ENCODE measurements around the genes PARVG, PHF21B and WNT7B.

GRCh38 chr22:44171486-44172010 lies 9.2 kb upstream of the PARVG start:
- PRO-cap = no peak
- RAMPAGE, long total RNA, 3 experiments = no peak in any of the 3 experiments

DNA sequence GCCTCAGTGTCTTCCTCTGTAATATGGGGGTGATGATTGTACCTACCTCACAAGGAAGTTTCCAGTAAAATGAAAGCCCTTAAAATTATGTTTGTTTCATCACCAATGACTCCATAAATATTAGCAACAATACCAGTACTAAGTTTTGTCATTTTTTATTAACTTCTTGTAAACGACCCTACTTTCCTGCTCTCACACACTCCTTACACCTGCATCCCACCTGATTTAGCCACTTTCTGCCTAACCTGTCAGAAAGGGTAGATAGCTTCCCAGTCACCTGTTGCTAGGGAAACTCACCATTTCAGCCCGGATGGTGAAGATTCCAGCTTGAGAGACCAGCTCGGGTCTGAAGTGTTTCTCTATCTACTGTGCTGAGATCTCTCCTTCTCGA lies at the start of gene PARVG:
TSS of gene PARVG (plus strand) at position 325 of the 391 bp plus-strand sequence.
- PRO-cap = no peak
- RAMPAGE, long total RNA, 3 experiments = no peak in any of the 3 experiments

DNA sequence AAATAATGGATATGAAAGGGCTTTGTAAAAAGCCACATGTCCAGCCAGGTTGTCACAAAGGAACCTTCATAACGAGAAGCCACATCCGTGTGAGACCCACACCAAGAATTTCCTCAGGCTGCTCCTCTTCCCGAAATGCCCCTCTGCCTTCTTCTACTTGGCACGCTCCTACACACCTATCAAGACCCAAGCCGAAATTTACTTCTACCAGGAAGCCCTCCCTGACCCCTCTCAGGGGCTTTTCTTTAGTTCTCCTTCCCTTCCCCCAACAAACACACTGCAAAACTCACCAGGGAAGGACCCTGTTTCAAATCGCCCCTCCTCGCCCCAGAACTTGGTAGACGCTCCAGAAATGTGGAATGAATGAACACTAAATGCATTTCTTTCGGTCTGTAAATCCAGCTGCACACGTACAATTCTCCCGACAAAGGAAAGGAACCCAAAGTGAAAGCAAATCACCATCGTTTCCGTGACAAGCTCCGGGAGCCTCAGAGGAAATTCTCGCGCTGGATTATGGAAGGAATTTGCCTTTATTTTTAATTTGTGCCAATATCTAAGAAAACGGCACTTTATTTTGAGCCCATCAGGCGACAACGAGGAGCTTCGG lies 13.1 kb upstream of the SHISAL1 start:
- PRO-cap = no peak
- RAMPAGE, long total RNA, 3 experiments = no peak in any of the 3 experiments

DNA sequence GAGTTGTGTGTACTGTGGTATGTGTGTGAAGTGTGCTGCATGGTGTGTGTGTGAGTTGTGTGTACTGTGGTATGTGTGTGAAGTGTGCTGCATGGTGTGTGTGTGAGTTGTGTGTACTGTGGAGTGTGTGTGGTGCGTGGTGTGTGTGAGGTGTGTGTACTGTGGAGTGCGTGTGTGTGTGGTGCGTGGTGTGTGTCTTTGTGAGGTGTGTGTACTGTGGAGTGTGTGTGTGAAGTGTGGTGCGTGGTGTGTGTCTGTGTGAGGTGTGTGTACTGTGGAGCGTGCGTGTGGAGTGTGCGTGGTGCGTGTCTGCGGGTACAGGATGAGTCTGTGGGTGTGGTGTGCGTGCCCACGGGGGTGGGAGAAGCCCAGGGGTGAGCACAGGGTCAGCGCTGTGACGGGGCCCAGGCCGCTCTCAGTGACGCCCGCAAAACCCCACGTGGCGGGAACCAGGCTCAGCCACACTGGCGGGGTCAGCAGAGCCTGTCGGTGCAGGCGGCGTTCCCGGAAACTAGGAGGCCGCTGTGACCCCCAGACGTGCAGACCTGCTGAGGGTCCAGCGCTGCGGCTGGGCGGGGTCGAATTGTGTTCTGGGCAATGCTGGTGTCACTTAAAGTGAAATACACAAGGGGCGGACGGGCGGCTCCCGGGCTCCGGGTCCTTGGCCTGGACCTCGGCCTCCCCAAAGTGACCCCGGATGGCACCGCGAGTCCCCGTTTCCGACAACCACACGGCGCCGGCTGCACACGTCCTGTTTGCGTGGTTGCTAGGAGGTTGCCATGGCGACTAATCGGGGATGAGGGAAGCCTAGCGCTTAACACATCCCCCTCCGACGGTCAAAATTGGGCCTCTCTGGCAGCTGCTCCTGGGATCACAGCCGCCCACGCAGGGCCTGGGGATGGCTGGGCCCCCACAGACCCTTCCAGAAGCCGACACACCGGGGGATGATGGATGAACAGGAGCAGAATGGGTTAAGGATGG lies 81.9 kb upstream of the PRR5 start:
- PRO-cap = no peak
- RAMPAGE, long total RNA, 3 experiments = no peak in any of the 3 experiments

DNA sequence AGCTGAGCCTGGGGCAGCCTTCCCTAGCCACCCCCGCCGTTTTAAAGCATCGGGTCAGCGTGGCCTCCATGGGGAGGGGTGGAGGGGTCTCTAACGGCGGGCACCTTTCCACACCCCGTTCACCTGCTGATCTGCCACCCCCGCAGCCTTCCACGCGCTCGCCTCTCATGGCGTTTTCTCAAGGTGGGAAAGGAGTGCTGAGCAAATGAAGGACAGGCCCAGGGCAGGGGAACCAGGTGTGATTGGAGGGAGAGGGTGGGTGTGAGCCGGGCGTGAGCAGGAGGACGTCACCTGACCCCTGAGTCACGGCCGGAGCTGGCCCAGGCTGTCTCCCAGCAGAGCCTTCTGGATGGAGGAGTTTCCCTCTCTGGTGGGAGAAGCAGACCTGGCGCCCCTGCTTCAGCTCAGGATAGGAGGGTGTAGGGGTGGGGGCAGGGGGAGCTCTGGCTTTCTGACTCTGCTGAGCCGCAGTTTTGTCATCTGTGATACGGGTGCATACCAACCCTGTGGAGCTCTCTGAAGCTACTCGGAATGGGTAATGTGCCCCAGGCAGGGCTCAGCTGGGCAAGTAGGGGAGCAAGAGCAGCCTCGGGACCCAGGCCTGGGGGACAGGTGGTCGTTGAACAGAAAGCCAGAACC lies 14.0 kb upstream of the ARHGAP8 start:
- PRO-cap = no peak
- RAMPAGE, long total RNA, 3 experiments = no peak in any of the 3 experiments

GRCh38 chr22:44869791-44870424 lies 117.5 kb downstream of the ARHGAP8 start:
- PRO-cap = no peak
- RAMPAGE, long total RNA, 3 experiments = no peak in any of the 3 experiments

DNA sequence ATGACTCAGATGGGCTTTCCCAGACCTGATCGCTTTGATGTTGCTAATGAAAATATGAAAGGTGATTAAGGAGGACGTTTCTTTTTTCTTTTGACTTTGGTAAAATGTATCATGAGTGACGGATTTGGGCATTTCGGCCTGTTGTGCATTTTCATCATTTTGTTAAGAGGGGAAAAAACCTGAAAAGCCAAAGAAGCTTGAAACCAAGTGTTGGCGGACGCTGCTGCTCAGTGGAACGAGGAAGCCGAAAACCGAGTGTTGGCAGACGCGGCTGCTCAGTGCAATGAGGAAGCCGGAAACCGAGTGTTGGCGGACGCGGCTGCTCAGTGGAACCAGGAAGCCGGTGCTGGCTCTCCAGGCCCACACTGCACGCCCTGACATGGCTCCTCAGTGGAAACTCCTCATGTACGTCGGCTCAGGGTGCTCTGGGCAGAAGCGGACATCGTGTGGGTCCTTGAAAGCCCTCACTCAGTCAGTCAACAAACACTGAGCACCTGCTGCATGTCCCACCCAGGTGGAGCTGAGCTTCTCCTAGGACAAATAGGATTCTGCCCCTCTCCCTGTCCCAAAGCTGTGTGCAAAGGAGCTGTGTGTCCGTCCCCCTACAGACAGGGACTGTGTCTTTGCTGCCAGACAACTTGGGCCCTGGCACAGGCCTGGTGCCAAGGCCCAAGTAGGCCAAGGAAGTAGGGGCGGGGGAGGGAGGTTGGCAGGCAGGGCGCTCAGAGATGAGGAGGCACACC lies 37.4 kb downstream of the PHF21B start:
- PRO-cap = no peak
- RAMPAGE, long total RNA, 3 experiments = no peak in any of the 3 experiments

GRCh38 chr22:45009379-45010285 lies at the start of gene PHF21B:
Gene PHF21B, minus strand, starts transcription at chr22:45010005.
- PRO-cap = bidirectional peak, plus-strand start at chr22:45010130, minus-strand start at chr22:45009904
- RAMPAGE, long total RNA, 3 experiments = no peak in any of the 3 experiments

GRCh38 chr22:45248467-45249236 lies 8.0 kb upstream of the KIAA0930 start:
- PRO-cap = no peak
- RAMPAGE, long total RNA, 3 experiments = no peak in any of the 3 experiments

GRCh38 chr22:45272555-45272754 lies 12.3 kb upstream of the UPK3A start:
- PRO-cap = no peak
- RAMPAGE, long total RNA, 3 experiments = no peak in any of the 3 experiments

DNA sequence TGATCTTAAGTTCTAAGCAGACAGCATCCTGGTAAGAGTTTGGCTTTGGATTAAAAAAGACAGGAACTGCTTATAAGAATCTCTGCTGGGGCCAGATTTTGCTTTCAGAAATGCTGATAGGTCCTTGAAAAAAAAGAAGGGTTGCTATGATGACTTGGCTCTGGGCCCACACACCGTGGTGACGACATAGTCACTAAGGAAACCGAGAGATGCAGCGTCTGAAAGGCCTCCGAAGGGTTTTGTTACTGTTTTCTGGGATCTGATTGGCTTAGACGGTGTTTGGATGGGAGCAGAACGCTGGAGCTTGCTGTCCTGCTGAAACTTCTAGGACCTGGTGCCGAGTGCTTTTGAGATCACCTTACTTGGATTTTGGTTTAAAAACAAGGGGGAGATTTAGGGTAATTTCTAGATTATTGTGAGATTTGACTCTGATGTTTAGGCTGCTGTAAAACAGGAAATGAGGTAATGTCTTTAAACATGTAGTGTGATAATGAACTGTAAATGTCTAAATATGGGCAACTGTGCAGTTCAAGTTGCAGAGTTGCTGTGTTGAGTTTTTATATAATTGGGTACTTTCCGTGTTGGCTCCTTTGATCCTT lies 8.5 kb downstream of the FAM118A start:
- PRO-cap = unidirectional peak, plus-strand start at position 271 of the sequence
- RAMPAGE, long total RNA, 3 experiments = no peak in any of the 3 experiments

DNA sequence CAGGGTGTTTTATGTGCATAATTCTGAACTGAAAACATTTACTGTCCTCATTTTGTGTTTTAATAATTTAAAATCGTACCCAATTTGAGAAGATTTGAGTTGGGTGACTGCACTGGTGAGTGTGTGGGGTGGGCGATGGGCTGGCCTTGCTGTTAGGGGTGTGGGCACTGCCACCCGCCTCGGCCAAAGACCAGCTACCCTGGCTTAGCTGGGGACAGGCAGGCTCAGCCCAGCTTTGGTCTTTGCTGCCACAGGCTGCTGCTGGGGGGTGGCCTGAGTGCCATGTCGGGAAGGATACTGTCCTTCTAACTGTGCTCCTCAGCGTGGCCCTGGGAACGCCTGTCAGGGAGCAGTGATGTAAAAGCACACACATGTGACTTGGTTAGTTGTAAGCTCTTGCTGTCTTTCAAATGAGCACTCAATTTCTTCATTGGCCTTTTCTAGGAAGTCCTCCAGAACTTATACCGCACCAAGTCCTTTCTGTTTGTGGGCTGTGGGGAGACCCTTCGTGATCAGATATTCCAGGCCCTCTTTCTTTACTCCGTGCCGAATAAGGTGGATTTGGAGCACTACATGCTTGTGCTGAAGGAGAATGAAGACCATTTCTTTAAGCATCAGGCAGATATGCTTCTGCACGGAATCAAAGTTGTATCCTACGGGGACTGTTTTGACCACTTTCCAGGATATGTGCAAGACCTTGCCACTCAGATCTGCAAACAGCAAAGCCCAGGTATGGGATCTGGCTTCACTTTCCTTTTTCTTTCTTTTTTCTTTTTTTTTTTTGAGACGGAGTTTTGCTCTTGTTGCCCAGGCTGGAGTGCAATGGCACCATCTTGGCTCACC lies 22.5 kb downstream of the FAM118A start:
- PRO-cap = bidirectional peak, plus-strand start at position 446 of the sequence, minus-strand start at position 307 of the sequence
- RAMPAGE, long total RNA, 3 experiments = no peak in any of the 3 experiments

- PRO-cap = no peak
- RAMPAGE, long total RNA, 3 experiments = no peak in any of the 3 experiments
Measured at GRCh38 chr22:45497894-45498347, 4.8 kb upstream of the FBLN1 start.

- PRO-cap = no peak
- RAMPAGE, long total RNA, 3 experiments = no peak in any of the 3 experiments
Measured at GRCh38 chr22:45503087-45503667, 494 bp downstream of the FBLN1 start.

DNA sequence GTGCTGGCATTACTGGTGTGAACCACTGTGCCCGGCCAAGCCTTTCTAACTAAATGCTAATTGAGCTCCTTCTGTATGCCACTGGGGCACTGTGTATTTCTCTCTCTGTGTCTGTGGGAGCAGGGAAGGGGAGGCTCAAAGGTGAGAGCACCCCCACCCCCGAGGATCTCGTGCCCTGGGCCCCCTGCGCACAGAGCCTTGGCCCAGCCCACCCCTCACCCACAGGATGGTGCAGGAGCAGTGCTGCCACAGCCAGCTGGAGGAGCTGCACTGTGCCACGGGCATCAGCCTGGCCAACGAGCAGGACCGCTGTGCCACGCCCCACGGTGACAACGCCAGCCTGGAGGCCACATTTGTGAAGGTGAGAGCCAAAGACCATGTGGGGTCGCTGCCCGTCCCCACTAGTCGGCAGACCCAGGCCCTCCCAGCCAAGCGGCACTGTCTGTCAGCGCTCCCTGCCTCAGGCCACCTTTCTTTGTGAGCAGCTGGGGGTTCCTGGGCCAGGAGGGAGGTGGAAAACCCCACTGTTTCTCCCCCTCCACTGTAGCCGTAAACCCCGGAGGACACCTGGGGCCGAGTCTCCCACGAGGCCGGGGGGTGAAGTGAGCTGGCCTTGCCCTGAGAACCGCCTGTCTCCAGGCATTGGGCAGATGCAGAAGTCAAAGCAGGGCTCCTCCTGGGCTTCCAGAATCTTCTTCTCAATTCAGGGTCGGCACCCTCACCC lies 22.8 kb downstream of the FBLN1 start:
- PRO-cap = no peak
- RAMPAGE, long total RNA, 3 experiments = no peak in any of the 3 experiments

- PRO-cap = no peak
- RAMPAGE, long total RNA, 3 experiments = no peak in any of the 3 experiments
Measured at GRCh38 chr22:45548895-45549790, 46.5 kb downstream of the FBLN1 start.

- PRO-cap = no peak
- RAMPAGE, long total RNA, 3 experiments = no peak in any of the 3 experiments
Measured at GRCh38 chr22:45554063-45554511, 51.4 kb downstream of the FBLN1 start.

- PRO-cap = no peak
- RAMPAGE, long total RNA, 3 experiments = no peak in any of the 3 experiments
Measured at GRCh38 chr22:45769012-45769498, 97.4 kb downstream of the ATXN10 start.

- PRO-cap = no peak
- RAMPAGE, long total RNA, 3 experiments = no peak in any of the 3 experiments
Measured at GRCh38 chr22:45831029-45831327, 146.0 kb downstream of the WNT7B start.

GRCh38 chr22:45976889-45977725 lies at the start of gene WNT7B:
Gene WNT7B, minus strand, starts transcription at chr22:45977162.
- PRO-cap = no peak
- RAMPAGE, long total RNA, 3 experiments = no peak in any of the 3 experiments